Parotid gland (tissue), 1 donor: Measurements from ENCODE around the genes ZNF226 and ZNF112.

DNA sequence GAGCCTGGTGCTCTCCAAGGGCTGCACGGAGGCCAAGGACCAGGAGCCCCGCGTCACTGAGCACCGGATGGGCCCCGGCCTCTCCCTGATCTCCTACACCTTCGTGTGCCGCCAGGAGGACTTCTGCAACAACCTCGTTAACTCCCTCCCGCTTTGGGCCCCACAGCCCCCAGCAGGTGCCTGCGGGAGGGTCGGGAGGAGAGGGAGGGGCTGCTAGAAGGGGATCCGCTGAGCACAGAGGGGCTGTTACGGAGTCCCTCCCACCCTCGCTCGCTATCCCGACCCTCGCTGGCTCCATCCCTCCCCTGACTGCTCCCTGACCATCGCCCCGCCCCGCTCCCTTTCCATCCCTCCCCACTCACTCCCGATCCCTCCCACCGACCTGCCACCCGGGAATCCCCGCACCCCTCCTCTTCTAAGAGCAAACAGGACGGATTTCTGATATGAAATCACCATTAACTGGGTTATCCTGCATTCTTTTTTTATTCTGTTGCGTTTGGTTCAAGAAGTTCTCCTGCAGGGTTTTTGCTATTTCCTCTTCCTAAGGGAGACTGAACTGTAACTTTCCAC, 816 bp downstream of the CD177 start:
- PRO-cap = no peak

DNA sequence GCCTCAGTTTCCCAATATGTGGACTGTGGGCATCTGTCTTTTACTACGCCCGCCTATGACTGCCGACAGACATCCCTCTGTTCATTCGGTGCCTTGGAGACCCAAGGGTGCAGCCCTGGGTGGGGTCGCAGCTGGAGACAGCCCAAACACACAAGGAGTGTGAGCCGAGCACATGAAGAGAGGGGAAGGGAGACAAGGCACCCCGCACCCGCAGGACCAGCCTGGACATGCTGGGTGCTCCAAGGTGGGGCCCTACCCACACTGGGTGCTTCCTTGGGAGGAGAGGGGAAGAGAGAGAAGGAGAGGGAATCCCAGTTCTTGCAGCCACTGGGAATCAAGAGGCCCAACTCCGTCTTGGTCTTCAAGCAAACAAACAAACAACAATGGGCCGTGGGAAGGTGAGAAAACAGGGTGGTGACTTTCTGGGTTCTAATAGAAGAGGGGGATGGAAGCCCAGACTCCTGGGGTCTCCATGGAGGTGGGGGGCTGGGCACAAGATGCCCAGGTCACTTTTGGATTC, 981 bp downstream of the PINLYP start:
- PRO-cap = no peak

- PRO-cap = no peak
Observed at GRCh38 chr19:43586147-43586697, 9.7 kb downstream of the IRGQ start.

- PRO-cap = no peak
Observed at GRCh38 chr19:43590130-43590653, 5.7 kb downstream of the IRGQ start.

DNA sequence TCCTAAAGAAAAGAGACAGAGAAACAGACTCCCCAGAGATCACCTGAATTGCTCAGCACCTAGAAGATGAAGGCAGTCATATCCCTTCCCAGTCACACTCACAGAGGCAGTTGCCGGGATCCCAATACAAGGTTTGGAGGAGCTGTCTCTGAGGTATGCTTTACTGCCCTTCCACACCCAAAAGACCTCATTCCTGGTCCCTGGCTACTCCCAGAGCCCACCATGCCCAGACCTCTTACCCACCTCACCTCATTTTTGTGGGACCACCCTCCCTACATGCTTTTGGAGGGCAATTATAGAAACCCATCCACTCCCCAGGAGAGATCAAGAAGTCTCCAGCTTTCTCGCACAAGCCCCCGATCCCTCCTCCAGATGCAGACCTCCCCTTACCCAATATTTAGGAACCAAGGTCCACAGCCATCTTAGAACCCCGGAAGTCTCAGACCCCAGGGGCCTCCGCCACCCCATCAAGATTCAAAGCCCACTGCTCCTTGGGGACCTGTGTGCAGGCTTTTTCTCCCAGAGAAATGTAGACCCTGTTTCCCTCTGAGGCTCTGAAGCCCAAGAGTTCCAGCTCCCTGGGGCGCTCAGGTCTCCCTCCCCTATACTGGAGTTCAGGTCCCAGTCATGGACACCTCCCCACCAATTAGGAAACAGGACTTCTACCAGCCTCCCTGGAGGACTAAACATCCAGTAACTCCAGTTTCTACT, 5.0 kb downstream of the IRGQ start:
- PRO-cap = no peak

- PRO-cap = no peak
Observed at GRCh38 chr19:43623794-43624442, 4.5 kb upstream of the ZNF428 start.

DNA sequence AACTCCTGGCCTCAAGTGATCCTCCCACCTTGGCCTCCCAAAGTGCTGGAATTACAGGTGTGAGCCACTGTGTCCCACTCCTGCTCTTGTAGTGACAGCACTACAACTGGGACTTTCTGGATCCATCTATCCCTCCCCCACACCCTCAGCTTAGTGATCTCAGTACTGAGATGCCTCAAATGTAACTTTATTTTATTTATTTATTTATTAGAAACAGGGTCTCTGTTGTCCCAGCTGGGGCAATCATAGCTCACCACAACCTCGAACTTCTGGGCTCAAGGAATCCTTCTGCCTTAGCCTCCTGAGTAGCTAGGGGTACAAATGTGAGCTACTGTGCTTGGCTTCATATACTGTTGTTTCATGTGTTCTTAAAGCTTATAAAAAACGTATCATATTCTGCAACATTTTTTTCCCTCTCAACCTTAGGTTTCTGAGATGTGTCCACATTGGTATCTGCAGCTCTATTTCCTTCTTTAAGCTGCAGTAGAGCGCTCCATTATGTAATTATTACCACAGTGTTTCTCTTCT, 4.0 kb downstream of the PLAUR start:
- PRO-cap = no peak

DNA sequence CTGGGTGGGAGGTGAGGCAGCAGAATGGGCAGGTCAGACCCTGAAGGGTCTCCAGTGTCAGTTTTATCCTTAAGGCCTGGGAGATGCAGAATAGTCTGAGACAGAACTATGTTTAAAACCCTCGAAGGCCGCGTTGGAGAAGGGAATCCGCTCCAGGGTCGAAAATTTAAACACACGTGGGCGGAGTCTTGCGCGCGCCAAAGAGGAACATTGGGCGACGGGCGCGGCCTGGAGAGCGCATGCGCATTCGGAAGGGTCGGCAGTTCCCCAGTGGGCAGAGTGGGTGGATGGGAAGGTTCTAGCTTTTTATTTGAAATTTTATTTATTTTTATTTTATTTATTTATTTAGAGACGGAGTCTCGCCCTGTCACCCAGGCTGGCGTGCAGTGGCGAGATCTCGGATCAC, 700 bp upstream of the SMG9 start:
- PRO-cap = no peak

GRCh38 chr19:43756175-43756508, 1.4 kb upstream of the SMG9 start:
- PRO-cap = no peak

- PRO-cap = no peak
Observed at GRCh38 chr19:43756509-43757098, 1.8 kb upstream of the SMG9 start.

DNA sequence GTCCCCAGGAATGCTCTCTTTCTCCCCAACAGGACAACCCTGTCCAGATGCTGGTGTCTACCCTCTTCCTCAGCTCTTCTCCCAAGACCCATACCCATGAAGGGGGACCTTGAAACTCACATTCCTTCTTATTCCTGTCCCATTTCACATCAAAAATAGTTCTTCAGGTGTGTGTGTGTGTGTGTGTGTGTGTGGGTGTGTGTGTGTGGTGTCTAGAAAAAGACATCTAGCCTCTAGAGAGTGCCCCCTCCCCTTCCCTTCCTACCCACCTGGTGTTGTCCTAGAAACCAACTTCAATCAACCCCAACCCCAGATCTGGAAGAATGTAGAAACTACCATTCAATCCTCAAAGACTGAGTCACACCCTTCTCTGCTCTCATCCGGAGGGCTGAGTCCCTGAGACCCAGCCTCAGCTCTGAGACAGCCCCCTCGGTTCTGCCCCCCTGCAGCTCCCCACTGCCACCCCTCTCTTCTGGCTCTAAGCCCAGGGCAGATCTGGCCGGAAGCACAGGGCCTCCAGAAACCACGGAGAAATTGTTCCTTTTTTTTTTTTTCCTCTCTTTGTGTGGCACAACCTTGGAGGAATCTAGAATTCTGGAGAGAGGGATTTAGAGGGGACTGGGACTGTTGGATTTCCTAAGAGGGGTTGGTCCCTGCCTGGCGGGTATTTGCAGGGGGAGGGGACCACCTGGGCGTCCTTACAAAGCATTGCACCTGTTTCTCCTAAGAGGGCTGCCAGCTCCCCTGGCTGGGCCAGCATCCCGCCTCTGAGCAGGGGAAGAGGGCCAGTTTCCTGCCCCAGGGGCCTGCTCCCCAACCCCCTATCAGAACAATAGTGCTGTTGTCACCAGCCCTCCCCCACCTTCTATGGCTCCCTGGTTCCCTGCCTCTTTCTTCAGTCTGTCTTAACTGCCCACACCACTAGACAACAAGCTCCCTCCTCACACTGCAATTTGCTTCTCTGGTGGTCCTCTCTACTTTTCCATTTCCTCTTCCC, 3.3 kb downstream of the KCNN4 start:
- PRO-cap = no peak

GRCh38 chr19:44164377-44165492, at the start of gene ZNF226:
TSS of gene ZNF226 (plus strand) at chr19:44165100.
- PRO-cap = no peak

- PRO-cap = no peak
Observed at GRCh38 chr19:44235500-44236261, 23.3 kb downstream of the ZNF227 start.

- PRO-cap = unidirectional peak, minus-strand start at chr19:44356680
Observed at GRCh38 chr19:44356340-44357278, at the start of gene ZNF112. TSS of gene ZNF112 (minus strand) at chr19:44356680.

DNA sequence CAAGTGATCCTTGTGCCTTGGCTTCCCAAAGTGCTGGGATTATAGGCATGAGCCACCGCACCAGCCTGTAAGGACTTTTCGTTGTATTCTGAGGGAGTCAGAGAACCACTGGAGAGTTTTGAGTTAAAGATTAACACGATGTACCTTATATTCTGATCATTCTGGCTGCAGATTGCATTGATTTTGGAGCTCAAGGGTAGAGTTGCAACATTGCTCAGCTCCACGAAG, 41.8 kb upstream of the CEACAM20 start:
- PRO-cap = no peak

DNA sequence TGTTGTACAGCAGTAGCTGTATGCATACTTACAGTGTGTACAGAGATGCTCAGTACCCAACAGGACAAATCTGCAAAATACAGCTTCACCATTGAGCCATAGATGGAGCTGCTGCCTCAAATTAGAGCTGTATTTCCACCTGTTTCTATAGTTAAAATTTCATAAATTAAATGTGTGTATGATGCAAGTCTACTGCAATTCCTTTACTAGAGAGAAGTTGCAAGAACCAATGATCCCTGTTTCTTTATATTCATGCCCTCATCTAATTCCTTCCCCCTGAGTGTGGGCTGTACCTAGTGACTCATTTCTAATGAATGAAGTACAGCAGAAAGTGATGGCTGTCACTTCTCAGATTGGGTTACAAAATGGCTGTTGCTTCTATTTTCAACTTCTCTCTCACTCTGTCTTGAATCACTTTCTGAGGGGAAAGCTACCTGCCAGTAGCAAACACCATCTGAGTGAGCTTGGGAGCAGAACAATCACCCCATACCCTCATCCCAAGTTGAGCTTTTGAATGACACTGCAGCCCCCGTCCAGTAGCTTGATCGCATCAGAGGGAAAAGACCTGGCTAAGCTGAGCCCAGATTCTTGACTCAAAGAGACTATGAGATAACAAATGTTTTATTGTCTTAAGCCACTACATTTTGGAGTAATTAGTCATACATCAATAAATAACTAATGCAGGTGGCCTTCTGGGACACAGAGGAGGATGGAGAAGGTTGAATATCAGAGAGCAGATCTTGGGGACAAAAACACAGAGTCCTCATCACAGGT, 24.8 kb upstream of the IGSF23 start:
- PRO-cap = no peak

- PRO-cap = no peak
Observed at GRCh38 chr19:44596723-44597260, 16.6 kb upstream of the IGSF23 start.

DNA sequence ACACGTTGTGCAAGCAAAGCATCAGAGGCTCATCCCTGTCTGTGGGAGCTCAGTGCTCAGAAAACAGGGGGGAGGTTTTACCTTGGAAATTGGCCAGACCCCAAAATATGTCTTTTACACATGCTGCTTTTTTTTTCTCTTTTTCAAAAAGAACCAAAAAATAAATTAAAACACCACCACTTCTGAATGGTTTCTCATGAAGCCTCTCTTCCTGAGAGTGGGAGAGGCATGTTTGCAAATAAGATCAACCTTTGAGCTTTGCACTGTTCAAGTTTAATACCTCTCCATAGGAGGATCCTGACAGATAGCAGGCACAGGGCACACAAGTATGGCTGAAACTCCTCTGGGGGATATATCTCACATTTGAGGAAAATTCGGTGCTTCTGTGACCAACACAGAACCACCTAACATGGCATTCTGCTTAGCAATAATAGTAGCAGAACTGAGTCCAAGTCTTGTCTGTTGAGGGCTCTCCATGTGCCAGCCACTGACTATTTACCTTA, 7.1 kb upstream of the PVR start:
- PRO-cap = no peak

- PRO-cap = no peak
Observed at GRCh38 chr19:44639053-44639675, 4.5 kb upstream of the PVR start.

GRCh38 chr19:44644732-44644888, 900 bp downstream of the PVR start:
- PRO-cap = no peak